Kidney epithelial cell (primary cell): ENCODE measurements around a stretch of chr16.

DNA sequence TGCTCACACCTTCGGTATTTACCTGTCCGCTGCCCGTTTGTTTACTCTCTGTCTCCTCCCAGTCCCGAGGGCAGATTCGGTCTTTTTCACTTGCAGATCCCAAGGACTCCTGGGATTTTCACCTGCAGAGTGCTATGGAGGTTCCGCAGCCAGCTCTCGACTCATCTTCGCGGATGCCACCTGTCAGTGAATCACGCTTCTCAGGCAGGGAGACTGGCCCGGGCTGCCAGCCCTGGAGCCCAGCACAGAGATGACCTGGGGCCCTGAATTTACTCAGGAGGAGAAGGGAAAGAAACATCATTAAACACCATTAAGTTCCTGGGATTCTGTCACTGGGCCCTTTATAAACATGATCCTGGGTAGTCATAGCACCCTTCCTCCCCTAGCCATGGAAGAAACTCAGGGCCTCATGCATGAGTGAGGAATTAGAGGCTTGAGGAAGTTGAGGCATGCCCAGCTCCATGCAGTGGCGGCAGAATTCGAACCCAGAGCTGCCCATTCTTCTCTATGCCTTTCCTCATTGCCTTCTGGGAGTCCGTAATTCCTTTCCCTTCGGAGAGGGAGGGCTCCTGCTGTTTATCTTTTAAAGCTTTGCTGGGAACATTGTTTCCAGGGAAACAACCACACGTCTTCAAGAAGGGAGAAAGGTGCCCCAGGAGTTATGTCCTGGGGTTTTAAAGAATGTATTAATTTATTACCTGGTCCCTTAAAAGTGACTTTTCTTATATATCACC is 8.4 kb downstream of the CRISPLD2 start:
- RAMPAGE, long total RNA = no peak
- RRBS = 71% methylated on average over 2 of the region's 16 CpGs

GRCh38 chr16:84828950-84830128 is 9.6 kb downstream of the CRISPLD2 start:
- RAMPAGE, long total RNA = no peak
- RRBS = no CpG with 5 or more reads among the region's 22 CpGs

DNA sequence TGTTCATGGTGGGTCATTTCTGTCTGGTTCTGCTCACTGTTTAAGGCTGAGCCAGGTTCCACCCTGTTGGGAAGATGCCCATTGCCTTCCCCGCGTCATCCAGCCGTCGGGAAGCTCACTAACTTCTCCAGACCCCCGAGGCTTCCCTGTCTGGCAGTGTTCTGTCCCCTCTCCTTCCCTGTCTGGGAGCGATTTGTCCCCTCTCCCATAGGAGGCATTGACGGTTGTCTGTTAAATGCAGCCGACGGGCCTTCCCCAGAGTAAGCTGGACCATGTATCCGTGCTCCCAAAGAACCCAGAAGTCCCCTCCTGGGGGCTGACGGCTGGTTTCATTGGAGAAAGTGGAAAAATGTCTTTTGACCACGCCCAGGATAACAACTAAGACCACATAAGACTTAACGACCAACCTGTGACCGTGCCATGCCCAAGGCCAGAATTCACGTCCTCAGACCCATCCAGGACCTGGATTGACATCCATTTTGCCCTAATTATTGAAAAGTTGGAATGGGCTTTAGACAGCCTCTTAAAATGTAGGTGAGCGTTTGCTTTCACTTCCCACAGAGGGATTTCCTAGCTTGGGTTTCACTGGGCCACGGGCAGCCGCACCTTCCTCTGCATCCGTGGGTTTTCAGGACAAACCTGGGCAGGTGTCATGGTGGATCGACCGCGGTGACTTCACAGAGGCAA is 27.0 kb downstream of the CRISPLD2 start:
- RAMPAGE, long total RNA = no peak
- RRBS = no CpG with 5 or more reads among the region's 22 CpGs

- RAMPAGE, long total RNA = no peak
- RRBS = no CpG with 5 or more reads among the region's 8 CpGs
These were observed 54.0 kb downstream of the CRISPLD2 start for GRCh38 chr16:84873730-84874302.

DNA sequence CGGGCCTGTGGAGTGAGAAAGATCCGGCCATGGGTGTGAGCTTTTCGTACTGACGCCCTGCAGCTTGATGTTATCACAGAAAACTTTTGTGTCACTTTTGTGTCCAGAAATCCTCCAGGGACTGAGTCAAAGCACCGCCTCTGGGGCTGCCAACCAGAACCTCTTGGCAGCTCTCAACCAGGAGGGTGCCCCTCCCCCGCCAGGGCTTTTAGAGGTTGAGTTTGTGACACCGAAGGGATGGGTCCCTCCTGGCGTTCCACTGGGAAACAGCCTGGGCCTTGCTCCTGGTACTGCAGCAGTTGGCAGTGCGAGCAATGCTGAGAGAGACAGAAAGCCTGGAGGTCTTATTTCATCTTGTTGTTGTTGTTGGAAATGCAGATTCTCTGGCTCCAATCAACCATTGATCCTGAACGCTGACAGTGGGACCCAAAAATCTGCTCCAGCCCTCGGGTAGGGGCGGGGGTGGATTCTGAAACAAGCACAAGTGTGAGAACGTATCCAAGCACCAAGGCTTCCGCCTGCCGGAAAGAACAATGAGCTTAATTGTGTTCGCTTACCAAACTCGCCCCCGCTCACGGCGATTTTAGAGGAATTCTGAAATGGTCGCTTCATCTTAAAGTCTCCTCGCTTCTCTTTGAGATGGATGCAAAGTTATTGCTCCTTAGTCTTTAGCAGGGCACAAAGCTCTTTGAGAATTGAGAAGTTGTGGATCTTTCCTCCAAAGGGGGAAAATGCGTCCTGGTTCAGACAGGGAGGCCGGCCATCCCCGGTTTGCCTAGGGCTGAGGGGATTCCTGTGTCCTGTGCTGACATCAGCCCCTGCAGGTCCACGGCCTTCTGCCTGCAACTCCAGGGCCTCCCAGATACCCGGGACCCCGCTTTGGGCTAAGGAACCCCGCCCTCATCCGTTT is 65.2 kb downstream of the CRISPLD2 start:
- RAMPAGE, long total RNA = no peak
- RRBS = 49% methylated on average over 2 of the region's 30 CpGs

- RAMPAGE, long total RNA = no peak
- RRBS = no CpG with 5 or more reads among the region's 27 CpGs
These were observed 37.8 kb downstream of the ZDHHC7 start for GRCh38 chr16:84973307-84974134.

- RAMPAGE, long total RNA = no peak
- RRBS = no CpG with 5 or more reads among the region's 20 CpGs
These were observed 25.0 kb downstream of the ZDHHC7 start for GRCh38 chr16:84986220-84986795.

- RAMPAGE, long total RNA = no peak
- RRBS = 8% methylated on average over 8 of the region's 47 CpGs
These were observed 628 bp downstream of the ZDHHC7 start for GRCh38 chr16:85010445-85011369.

GRCh38 chr16:85086773-85087511 is 25.3 kb downstream of the CIBAR2 start:
- RAMPAGE, long total RNA = no peak
- RRBS = no CpG with 5 or more reads among the region's 23 CpGs

DNA sequence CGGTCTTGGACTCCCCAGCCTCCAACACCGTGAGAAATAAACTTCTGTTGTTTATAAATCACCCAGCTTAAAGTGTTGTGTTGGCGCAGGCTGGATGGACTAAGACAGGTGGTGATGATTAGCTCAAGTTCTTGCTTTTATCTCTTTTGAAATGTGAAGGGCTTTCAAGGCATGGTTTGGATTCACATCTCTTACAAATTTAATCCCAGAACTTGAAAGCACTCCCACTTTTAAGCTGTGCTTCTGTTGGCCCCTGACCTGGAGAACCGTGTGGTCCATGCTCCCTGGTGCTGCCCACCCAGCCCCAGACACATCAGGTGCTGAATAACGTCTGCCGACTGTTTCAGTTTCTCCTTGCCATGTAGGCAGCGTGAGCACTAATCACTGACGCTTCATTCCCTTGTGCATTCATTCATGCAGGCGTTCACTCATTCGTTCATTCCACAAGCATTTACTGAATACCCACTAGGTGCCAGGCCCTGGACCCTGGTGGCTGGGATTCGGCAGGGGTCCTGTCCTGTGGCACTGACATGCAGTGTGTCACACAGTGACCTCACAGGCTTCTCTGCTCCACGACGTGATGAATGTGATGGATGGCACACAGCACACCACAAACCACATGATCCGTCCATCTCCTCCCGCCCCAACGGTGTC is 8.8 kb downstream of the CIBAR2 start:
- RAMPAGE, long total RNA = no peak
- RRBS = no CpG with 5 or more reads among the region's 16 CpGs

DNA sequence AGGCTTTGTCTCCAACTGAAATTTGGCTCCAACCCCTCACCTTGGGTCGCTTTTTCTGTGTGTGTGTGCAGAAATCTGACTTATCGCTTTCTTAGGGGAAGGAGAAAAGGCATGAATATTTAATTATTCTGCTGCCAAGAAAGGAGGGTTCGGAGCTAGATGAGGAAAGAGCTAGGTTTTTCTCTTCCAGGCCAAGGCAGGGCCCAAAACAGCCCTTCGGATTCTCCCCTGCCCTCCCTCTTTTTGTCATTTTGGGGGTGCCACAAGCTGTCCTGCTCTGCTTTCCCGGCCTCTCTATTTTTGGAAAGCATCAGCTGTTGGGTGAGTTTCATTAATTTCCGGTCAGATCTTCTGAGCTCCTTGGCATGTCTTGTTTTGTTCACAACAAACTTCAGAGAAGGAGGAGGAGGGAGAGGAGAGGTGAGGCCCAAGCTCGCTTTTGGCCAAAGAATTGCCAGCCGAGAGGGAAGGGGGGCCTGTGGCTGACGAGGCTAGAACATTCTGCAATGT is 18.0 kb upstream of the CIBAR2 start:
- RAMPAGE, long total RNA = no peak
- RRBS = 88% methylated on average over 1 of the region's 9 CpGs

GRCh38 chr16:85144180-85144840 is 32.0 kb upstream of the CIBAR2 start:
- RAMPAGE, long total RNA = no peak
- RRBS = no CpG with 5 or more reads among the region's 18 CpGs

DNA sequence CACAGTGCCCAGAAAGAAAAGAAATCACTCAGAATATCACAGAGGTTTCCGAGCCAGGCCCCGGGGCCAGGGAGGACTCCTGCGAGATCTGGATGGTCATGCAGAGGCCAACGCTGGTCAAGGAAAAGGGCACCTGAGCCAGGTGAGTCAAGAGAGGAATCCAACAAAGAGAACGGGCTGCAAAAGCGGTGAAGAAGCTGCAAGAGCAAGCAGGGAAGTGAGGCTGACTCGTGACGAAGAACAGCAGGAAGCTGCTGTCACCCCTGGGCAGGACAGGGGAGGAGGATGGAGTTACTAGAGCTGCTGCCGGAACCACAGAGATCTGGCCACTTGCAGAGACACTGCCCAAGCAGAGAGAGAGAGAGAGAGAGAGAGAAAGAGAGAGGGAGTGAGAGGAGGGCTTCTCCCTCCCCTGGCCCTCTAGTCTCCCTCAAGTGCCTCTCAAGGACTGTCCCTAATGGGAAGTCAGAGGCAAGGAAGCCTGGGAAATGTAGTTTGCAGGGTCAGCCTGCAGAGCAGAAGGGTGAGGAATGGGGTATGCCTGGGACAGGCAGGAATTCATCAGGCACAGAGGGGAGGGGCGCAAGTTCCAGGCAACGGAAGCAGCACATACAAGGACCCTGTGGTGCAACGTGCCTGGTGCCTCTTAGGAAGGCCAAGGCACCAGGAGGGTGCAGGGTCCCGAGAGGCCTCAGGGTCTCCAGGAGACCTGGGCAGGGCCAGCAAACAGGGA is 45.6 kb upstream of the CIBAR2 start:
- RAMPAGE, long total RNA = no peak
- RRBS = no CpG with 5 or more reads among the region's 13 CpGs

GRCh38 chr16:85353763-85354301 is 241.6 kb upstream of the CIBAR2 start:
- RAMPAGE, long total RNA = no peak
- RRBS = no CpG with 5 or more reads among the region's 11 CpGs

DNA sequence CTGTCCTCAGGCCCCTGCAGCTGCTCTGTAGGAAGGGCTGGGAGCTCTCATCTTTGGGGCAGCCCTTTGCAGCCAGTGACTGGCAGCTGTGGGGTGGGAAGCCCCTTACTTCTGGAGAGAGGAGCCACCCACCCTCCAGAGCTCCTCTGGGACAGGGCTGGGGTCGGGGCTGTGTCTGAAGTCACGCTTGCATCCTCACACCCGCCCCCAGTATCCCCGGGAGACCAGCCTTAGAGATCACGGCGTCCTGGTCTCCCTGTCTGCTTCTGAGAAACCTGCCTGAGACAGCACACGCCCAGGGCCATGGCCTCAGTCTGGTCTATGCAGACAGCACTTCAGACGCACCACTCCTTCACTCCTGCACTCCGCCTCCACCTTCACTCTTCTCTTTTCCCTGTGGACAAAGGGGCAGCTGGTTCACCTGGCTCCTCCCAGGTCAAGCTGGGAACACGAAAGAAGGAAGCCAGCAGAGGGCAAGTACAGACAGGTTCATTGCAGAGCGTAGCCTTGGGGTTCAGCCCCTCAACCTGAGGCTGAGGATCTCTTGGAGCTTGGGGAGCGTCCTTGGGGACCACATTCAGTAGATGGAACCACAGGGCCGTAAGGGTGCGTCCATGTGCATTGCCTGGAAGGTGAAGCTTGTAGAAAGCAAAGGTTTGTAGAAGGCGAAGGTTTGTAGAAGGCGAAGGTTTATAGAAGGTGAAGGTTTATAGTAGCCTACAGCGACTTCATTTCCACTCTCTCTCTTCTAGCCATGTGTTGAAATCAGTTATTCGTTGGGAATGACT is 247.9 kb upstream of the GSE1 start:
- RAMPAGE, long total RNA = no peak
- RRBS = no CpG with 5 or more reads among the region's 18 CpGs

GRCh38 chr16:85370325-85371563 is 242.4 kb upstream of the GSE1 start:
- RAMPAGE, long total RNA = no peak
- RRBS = 45% methylated on average over 4 of the region's 39 CpGs

GRCh38 chr16:85439302-85439942 is 173.7 kb upstream of the GSE1 start:
- RAMPAGE, long total RNA = no peak
- RRBS = no CpG with 5 or more reads among the region's 10 CpGs

GRCh38 chr16:85459490-85460353 is 153.4 kb upstream of the GSE1 start:
- RAMPAGE, long total RNA = no peak
- RRBS = no CpG with 5 or more reads among the region's 14 CpGs

- RAMPAGE, long total RNA = no peak
- RRBS = no CpG with 5 or more reads among the region's 15 CpGs
These were observed 77.0 kb upstream of the GSE1 start for GRCh38 chr16:85536042-85536566.

DNA sequence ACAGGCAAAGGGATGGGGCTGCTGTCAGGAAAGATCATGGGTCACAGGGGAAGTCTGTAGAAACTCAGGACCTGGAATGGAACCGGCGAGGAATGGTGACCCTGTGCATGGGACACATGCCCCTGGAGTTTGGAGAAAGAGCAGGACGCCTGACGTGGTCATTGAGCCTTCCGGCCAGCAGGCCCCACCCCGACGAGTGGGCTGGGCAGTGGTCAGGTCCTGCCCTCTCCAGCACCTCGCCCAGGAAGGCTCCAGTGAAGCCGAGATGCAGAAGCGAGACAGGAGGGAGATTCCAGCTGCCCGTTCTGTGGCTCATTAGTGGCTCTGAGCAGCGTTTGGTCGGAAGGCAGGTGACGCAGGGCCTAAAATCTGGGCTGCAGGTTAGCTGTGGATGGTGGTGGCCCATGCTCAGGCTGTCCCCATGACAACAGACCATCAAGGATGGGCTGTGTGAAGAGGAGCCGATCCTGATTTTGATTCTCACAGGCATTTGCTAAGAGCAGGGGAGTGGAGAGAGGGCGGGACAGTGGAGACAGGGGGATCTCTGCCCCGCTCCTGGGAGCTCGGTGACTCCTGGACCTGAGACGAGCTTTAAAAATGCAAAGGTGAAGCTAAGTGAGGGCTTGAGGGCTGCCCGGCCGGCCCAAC is 76.2 kb upstream of the GSE1 start:
- RAMPAGE, long total RNA = no peak
- RRBS = 89% methylated on average over 5 of the region's 21 CpGs